REH cell (cell line): ENCODE data around the gene RRP15.

DNA sequence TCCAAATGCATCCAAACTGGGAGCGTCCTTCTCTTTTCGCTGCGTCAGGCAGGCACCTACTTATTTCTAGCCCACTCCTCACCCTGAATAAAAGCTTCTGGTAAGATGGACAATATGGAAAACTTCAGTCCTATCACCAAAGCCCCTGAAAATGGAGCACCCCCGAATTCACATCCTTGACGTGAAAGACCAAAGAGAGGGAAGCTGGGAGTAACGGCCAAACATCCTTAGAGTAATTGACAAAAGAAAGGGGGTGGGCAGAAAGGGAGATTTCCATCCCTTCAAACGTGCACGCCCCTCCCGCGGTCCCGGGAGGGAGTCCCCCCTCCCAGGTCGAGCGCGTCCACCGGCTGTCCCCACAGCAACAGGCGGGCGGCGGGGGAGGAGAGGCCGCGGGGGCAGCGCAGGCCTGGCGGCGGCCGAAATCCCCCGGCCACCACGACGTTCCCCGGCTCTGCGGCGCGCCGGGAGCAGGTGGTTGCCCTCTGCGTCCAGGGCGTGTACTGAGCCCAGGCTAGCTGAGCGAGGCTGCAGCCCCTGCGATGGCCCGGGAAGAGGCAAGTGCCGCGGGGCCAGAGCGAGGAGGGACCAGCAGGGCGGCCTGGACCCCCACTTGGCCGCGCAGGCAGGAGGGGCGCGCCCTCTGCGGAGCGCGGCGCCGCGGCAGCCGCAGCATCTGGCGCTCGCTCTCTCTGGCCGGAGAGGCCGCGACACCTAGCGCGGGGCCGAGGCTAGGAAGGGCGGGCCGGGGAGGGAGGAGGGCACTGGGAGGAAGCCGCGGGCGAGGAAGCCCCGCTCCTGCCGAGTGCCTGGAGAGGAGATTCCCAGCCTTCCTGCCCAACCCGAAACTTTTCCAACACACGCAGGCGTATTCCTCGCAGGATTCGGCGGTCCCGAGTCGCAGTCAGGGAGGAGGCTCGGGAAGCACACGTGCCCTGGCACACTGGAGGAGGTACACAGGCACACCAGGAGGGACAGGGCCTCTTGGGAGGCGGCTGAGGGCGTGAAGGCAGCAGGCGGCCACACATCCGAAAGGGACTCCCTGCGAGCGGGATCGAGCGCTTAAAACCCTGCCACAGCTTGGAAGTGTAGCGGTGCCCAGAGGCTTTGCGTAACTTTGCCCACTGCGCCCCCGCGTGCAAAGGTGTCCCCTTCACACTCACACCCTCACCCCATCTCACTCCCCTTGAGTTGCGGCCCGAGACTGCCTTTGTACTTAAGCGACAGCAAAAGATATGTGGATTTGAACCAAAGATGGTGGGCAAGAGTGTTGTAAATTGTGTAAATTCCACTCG, 5.0 kb upstream of the PROX1 start:
- PRO-cap = no peak

- PRO-cap = no peak
Measured at GRCh38 chr1:214044593-214045281, 57.0 kb downstream of the PROX1 start.

DNA sequence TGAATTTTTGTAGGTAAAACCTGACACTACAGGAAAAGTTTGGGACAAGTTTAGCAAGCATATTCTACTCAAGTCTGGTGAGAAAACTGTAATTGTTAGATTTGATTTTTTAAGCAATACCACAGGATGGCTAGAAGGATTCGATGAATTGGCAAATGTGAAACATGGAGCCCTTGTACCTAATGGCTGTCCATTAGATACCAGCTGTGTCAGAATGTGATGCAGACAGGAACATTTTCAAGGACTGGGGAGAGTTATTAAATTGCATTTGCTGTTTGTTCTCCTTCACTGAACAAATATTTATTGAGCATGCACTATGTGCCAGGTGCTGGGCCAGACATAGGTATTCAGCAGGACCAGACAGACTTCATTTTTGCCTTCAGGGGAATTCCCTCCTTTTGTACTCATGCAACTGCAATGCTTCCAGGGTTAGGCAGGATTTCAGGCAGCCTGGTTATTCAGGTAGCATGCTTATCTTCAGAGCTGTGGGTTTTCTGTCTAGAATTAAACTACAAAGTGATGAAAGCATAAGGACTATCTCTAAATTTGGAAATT, 64.3 kb upstream of the SMYD2 start:
- PRO-cap = no peak

DNA sequence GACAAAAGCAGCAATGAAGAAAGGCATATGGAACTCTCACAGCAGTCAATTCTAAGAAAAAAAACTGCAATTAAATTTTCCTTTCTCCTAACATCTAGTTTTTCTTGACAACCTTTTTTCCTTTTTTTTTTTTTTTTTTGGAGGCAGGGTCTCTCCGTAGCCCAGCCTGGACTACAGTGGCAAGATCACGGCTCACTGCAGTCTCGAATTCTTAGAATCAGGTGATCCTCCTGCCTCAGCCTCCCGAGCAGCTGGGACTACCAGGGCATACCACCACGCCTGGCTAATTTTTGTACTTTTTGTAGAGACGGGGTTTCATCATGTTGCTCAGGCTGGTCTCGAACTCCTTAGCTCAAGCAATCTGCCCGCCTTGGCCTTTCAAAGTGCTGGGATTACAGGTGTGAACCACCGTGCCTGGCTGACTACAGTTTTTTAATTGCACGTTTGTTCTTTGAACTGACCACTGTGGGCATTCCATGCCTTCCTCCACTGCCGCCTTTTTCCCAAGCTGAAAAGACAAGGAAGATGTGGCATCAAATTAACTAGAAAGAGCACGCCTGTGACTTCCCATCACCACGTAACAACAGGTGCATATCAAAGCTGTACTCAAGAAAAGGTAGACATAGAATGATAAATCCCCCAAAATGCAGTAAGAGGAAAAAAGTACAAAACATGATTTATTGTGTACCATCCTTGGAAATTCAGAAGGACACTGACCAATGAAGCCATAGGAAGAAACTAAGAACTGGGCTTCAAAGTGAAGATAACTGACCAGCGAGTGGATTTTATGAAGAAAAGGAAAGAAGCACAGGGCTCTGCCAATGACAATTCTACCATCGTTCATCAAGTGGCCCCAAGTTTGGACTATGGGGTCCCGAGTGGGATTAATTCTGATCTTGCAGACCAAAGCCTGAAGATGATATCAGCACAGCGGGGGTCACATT, 75.2 kb downstream of the SMYD2 start:
- PRO-cap = no peak

- PRO-cap = no peak
Measured at GRCh38 chr1:214548858-214549430, 2.5 kb downstream of the PTPN14 start.

DNA sequence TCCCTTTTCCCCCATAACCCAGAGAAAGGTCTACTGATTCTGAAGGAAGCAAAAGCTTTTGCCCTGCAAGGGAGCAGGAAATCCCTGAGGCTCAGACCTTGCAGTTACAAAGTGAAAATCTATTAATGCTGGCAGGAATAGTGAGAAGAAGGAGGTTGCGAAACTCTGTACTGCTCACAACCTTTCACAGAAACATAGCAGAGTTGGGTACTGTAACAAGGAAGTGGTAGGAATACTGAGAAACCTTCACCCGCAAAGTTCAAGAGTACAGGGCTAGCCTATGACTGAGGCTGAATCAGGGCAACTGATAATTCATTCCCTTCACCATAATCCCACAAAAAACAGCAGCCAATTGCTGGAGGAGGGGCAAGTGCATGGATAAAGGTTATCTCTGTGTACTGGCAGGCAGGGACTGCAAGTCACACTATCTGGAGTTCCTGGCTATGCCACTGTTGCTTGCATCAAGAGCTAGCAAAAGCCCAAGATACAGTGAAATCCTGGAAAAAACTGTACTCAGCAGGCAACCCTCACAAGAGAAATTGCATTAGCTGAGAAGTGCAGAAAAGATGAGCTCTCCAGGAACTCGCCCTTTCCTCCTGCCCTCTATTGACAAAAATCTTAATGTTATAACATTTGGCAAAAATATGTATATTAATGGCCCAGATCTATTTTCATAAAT, 23.8 kb upstream of the KCTD3 start:
- PRO-cap = no peak

DNA sequence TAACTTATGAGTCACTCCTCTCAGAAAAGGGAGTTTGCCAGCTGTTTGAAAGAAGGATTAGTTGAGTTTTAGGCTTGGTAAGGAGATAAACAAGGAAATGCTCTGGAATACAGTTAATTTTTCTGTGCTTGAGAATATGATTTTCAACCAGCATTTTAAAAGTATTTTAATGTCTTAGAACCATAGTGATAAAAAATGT, 1.4 kb downstream of the KCTD3 start:
- PRO-cap = no peak

DNA sequence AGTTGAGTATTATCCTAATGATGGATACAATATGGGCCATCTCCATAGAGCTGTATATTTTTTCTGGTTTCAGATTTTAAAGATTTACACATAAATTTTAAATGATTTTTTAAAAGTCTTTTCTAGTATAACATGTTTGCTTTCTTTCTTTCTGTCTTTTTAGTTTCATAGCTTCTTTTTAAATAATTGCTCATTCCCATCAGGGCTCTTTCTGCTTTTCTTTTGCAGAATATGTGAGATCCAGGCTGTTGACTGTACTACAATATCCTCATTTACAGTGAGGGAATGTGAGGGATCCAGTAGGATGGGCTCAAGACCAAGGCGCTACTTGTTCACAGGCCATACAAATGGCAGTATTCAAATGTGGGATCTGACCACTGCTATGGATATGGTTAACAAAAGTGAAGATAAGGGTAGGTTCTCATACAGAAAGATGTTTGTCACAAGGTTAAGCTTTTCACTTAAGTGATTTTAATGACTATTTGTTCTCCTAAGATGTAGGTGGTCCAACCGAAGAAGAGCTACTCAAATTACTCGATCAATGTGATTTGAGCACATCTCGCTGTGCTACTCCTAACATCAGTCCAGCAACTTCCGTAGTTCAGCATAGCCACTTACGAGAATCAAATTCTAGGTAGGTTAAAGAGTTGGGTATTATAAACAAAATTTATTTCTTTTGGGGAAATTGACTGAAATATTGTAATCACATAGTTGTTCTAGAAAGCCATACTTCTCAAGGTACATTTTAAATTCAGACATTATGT, 51.7 kb downstream of the KCTD3 start:
- PRO-cap = no peak

- PRO-cap = no peak
Measured at GRCh38 chr1:216162141-216162340, 261.2 kb downstream of the USH2A start.

DNA sequence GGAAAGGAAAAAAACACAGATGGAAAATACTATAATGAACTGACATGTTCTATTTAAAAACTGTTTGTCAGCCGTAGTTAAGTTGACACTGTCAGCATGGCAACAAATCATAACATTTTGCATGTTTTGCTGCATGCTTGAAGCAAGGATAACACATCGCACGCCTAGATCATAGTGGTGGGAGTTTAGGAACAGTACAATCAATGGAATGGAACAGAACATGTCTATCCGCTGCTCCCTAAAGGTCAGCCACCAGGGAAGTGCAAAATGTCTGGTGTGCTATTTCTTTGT, 62.5 kb upstream of the ESRRG start:
- PRO-cap = no peak

DNA sequence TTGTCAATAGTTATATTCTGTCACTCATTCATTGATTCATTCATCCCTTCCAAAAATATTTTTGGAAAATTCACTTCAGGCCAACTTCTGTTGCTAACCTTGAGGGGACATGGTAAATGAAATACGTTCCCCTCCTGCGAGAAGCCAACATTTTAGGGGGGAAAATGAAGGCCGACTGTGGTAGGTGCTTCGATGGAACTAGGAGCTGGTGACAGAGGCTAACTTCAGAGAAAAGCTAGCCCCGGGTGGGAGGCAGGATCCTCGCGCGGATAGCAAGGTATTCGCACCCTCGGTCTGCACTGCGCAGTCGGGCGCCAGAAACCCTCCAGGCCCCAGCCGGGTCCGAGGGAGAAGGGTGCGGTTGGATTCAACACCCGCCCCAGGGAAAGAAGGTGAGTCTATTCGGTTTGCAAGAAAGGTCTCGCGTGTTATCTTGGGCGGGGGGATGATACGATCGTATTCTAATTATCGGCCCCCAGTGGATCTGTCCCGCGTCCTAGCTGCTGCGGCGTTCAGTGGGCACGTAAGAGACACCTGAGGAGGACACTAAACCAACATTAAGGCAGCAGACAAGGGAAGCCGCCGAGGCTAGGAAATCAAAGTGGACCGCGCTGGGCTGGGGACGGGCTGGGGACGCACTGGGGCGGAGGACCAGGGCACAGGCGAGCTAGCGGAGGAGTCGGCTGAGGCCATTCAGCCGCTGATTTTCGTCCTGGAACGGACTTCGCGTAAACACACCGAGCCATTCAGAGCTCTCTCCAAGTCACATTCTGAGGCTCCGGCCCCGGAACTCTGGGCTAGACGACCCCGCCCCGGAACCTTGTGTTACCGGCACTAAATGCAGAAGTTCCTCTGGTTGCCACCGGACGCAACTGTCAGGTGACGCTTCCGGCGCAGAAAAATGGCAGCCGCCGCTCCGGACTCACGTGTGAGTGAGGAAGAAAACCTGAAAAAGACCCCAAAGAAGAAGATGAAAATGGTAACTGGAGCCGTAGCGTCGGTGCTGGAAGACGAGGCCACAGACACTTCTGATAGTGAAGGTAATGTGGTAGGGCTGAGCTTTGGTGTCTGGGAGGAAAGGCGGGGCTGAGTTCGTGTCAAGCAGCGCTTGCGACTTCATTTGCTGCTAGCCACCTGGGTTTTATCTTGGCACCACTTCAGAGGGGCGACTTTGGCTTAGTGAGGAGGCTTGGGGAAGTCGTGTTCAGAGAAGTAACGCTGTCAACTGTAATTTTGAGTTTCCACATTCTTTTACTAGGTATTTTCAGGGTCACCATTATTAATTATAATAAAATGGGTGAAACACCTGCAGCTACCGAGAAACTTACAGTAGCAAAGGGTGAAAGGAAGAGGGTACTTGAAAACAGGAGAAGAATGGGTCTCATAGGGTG, at the start of gene RRP15:
Gene RRP15 (plus strand): TSS at position 878 of the 1,391 bp plus-strand sequence.
- PRO-cap = bidirectional peak, plus-strand start at position 878 of the sequence, minus-strand start at position 772 of the sequence; bidirectional peak, plus-strand start at position 1,168 of the sequence, minus-strand start at position 1,143 of the sequence

DNA sequence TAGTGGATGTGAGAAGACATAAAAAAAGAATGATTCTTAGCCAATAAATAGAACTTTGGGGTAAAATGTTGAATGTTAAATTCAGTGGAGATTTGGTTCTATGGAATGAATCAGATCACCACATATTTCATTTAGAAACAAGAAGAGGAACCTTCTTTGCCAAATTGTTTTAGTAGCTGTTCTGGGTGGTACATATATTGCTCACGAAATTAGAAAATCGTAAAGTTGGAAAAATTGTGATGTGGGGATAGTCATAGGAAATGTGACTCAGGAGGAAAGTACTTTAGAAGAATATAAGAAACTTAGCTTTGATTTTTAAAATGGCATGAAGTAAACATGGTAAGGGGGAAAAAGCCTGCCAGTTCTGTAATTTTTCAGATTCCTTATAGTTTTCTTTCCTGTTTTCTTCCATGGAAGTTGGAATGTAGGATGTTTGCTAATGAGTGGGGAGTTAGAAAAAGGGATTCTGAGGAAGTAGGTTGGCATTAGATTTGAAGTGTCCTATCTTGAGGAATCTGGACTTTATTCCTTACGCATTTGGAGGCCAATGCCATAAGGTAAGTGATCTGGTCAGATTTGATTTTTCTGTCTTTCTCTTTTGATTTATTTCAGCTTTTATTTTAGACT, 27.5 kb downstream of the RRP15 start:
- PRO-cap = no peak

DNA sequence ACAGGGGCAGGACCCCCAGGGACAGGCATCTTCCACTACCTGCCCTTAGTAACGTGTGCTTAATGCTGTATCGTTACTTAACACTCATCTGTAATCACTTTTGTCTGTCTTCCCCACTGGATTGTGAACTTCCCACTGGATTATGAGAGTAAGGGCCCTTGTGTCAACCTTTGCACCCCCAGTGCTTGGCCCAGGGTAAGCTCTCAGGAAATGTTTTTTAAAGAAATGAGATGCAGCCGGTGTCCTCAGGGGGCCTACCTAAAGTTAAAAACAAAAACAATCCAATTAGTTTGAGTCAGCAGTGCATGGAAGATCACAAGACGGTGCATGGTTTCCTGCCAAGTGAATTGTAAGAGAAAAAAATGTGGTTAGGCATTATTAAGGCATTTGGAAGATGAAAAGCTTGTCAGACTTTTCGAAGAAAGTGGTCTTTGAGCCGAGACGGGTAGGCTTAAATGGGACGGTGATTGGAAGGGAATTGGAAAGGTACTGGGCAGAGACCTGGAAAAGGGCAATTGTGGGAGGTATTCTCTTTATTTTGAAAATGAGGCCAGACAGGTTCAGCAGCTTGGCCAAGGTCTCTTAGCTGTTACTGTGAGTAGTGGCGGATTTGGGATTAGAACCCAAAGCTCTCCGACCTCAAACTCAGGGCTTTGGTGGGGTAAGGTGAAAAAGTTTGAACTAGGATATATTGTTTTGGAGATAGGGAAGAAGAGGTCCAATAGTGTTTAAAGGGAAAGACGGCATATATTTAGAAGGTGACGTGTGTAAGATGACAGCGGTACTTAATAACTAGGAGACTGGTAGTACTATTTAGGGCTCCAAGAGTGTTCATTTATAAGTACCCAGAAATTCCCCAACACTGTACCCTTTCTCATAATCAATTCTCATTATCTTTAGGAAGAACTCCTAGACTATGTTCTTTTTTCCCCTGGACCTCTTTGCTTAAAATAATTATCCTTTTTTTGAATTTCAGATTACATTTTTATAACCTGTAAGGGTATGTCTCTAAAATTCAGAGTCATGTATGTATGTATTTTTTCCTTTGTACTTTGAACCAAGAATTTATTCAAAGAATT, 1.2 kb downstream of the LYPLAL1 start:
- PRO-cap = bidirectional peak, plus-strand start at position 288 of the sequence, minus-strand start at position 197 of the sequence

- PRO-cap = no peak
Measured at GRCh38 chr1:219189412-219189617, 15.6 kb downstream of the LYPLAL1 start.

DNA sequence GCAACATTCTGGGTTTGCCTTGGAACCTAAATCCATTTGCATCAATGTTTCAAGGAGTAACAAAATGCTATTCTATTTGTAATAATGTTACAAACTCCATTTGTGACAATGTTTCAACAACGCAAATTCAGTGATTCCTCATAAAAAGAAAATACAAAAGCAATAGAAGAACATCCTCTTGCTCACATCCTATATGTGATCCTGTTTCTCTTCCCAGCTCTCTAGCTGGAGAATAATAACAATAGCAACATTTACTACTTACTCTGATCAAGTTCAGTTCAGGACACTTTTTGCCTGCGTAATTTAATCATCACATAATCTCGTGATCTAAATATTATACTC, 127.7 kb upstream of the ZC3H11B start:
- PRO-cap = no peak

- PRO-cap = no peak
Measured at GRCh38 chr1:219929235-219929641, 881 bp upstream of the SLC30A10 start.

DNA sequence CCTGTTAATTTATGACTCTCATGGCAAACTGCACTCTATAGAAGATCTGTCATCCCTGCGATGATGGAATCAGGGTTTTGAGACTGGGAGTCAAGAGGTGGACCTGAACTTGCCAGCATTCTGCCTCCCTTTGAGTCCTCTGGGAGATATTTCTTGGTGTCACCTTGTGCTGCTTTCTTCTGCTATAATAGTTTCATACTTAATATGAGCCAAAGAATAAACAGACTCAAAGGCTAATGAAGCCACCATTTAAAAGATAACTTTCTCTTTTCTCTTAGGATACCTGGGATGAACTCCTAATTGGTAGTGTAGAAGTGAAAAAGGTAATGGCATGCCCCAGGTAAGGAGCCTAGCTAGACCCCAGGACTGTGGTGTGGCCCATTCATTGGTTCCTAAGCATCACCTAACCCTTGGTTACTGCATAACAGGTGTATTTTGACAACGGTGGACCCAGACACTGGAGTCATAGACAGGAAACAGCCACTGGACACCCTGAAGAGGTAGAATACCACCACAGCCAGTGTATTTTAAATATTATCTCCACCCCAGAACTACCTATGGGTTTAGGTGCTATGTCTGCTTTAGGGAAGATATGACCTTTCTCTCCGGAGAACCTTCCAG, 6.9 kb upstream of the MTARC1 start:
- PRO-cap = no peak

DNA sequence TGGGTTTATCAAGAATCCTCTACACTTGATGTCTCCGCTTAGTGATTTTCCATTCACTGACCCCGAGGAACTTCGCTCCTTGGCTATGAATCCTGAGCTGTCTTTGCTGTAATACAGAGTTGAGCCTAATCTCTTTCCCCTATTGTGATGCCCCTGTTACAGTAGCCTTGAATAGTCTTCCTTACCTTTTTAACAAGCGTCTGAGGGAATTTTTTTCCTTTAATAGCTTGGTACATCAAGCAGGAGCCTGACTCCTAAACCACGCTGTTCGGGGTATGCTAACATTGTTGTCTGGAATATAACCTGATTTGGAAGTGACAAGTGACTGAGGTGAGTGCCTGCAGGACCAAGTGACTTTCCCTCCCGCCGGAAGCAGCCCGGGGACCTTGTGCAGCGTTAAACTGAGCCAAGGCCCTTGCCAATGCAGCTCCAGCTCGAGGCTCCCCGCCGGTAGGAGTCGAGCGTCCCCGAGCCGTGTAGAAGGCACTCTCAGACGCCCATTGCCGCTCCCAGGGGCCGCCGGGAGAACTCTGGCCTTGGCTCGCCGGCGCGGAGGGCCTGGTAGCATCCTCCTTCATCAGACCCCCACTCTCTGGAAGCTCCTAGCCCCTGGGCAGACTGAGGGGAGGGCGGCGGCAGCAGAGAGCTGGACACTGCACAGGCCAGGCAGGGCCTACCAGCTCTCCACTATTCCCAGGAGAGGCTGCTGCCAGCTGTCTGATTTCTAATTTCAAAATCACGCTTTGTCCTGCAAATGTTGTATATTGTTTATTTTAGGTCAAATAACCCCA, 668 bp upstream of the MTARC1 start:
- PRO-cap = no peak

- PRO-cap = no peak
Measured at GRCh38 chr1:220843717-220844076, 35.5 kb upstream of the HLX start.

GRCh38 chr1:221046036-221046611, 166.9 kb downstream of the HLX start:
- PRO-cap = bidirectional peak, plus-strand start at chr1:221046454, minus-strand start at chr1:221046355